LHCN-M2 (cell line): ENCODE data around the genes MFSD4A and SLC26A9.

DNA sequence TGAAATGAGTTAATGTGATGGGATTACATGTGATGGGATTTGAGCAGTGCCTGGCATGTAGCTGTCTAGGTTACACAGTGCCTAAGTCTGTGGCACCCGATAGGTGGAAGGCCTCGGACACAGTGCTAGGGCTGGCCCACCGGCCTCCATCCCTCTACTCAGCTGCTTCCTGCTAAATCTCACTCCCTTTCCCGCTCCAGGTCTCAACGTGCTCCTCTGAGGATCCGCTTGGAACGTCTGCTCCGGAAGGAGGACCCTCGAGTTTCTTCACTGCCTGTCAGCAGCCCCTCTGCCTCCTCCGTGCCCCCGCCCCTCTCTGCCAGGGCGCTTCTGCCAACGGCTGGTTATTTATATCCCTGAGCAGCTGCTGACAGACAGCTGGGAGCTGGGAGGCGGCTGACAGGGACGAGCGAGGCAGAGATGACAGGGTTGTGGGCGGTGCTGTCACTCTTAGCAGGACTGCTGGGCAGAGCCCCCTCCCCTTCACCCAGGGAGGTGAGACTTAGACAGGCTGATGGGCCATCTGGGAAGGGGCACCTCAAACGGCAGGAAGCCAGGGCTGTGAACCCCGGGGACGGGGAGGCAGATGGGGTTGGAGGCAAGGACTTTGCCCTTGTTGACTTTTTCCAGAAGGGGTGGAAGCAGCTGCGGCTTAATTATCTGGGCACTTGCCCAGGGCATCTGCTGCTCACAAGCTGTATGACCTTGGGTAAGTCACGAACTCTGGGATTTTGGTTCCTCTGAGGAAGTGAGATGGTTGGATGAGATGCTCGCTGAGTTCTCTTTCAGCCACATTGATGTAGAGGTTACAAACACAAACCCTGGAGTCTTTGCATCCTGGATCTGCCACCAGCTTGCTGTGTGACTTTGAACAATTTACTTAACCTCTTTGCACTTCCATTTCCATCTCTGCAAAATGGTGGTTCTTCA is 26.7 kb upstream of the LRRN2 start:
- RAMPAGE, long total RNA = no peak

- RAMPAGE, long total RNA = no peak
Measured at GRCh38 chr1:204751869-204752315, 66.4 kb upstream of the LRRN2 start.

DNA sequence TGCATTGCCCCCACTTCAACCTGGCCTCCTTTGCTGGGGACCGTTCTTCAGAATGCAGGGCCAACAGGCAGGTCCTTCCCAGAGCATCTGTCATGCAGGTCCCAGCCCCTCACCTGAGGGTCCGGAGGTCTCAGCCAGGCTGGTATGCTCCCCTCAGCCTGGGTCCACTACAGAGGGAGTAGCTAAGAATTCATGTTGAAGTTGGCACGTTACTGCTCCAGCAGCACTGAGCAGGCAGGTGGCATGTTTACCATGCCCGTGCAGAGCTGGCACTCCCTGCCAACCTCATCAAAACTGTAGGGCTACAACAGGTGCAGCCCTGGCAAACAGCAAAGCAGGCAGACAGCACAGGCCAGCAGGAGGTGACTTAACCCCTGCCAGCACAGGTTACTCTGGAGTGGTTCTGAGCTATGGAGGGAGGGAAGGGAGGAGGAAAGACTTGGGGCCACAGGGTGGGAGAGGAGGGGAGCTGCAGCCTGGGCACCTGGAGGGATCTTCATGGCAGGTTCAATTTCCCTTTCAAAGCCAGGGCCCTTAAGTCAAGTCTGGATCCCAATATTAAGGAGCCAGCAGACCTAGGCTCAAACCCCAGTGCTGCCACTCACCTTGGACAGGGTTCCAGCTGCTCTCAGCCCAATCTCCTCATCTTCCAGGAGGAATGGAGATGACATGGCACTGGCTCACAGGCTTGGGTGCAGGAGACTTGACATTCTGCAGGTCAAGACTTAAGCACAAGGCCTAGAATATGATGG is 46.3 kb downstream of the NUAK2 start:
- RAMPAGE, long total RNA = no peak

- RAMPAGE, long total RNA = no peak
Measured at GRCh38 chr1:205285280-205286098, 36.1 kb downstream of the NUAK2 start.

DNA sequence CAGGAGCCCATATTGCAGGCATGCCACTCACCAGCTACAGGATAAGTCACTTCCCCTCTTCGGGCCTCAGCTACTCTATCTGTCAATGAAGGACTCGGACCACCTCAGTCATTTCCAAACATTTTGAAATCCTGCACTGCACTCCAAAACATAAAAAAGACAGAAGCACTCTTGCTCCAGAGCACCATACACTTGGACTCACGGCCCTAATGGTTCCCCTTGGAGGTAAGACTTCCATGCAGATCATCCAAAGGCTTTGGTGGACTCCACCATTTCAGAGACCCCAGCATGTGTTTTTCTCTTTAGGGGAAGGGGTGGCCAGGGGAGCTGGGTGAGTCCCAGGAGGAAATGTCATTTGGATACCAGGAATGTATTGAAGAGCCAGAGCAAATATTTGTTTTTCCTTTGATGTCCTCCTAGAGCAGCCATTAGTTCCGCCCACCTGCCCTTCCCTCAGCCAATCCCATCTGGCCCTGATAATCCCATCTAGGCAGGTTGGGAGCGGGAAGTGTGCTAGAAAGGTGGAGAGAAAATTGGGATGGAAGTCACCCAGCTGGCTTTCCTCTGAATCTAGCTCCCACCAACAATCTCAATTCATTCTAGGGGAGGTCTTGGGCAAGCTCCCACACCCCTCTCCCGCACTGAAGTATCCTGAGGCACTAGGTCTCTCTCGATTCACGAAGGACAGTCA is 3.0 kb downstream of the NUAK2 start:
- RAMPAGE, long total RNA = no peak

- RAMPAGE, long total RNA = no peak
Measured at GRCh38 chr1:205440514-205441610, 15.0 kb downstream of the BLACAT1 start.

- RAMPAGE, long total RNA = no peak
Measured at GRCh38 chr1:205451109-205451758, 4.6 kb downstream of the BLACAT1 start.

GRCh38 chr1:205474003-205474241 is 18.1 kb upstream of the BLACAT1 start:
- RAMPAGE, long total RNA = no peak

DNA sequence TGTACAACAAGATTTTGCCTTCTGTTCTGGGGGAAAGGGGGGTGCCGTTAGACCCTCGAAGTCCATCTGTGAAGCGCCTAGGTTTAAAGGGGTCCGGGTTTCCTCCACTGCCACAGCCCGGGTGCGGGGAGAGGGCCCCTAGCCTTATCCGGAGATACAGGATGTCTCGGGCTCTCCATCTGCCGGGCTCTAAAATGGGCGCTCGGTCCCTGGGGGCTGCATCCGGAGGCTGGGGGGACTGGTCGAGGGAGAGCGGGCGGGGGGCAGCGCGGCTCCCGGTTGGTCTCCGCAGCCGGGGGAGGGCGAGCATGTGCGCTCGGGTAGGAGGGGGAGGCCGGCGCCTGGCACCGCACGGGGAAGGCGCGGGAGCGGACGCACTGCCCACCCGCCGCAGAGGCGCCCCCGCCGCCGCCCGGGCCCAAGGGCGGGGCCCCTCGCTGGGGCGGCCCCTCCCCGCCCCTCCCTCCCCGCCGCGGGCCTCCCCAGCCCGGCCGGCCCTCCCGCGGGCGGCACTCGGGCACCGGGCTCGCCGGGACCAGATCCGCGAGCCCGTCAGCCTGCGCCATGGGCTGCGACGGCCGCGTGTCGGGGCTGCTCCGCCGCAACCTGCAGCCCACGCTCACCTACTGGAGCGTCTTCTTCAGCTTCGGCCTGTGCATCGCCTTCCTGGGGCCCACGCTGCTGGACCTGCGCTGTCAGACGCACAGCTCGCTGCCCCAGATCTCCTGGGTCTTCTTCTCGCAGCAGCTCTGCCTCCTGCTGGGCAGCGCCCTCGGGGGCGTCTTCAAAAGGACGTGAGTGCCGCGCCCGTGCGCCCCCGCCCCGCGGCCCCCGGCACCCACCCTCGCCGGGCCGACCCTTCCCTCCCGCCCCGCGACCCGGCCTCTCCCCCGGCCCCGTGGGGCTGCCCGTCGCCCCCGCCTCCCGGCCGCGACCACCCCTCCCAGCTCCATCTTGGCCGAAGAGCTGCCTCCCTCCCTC is at the start of gene MFSD4A:
MFSD4A (plus strand) TSS at position 509 of the 981 bp plus-strand sequence.
- RAMPAGE, long total RNA = no peak

GRCh38 chr1:205598691-205599131 is 29.9 kb downstream of the MFSD4A start:
- RAMPAGE, long total RNA = no peak

DNA sequence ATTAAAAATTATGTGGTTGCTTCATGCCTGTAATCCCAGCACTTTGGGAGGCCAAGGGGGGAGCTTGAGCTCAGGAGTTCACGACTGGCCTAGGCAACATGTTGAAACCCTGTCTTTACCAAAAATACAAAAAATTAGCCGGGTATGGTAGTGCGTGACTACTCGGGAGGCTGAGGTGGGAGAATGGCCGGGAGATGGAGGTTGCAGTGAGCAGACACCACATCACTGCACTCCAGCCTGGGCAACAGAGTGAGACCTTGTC is 2.1 kb downstream of the ELK4 start:
- RAMPAGE, long total RNA = no peak

- RAMPAGE, long total RNA = no peak
Measured at GRCh38 chr1:205719246-205720193, 30.5 kb downstream of the NUCKS1 start.

DNA sequence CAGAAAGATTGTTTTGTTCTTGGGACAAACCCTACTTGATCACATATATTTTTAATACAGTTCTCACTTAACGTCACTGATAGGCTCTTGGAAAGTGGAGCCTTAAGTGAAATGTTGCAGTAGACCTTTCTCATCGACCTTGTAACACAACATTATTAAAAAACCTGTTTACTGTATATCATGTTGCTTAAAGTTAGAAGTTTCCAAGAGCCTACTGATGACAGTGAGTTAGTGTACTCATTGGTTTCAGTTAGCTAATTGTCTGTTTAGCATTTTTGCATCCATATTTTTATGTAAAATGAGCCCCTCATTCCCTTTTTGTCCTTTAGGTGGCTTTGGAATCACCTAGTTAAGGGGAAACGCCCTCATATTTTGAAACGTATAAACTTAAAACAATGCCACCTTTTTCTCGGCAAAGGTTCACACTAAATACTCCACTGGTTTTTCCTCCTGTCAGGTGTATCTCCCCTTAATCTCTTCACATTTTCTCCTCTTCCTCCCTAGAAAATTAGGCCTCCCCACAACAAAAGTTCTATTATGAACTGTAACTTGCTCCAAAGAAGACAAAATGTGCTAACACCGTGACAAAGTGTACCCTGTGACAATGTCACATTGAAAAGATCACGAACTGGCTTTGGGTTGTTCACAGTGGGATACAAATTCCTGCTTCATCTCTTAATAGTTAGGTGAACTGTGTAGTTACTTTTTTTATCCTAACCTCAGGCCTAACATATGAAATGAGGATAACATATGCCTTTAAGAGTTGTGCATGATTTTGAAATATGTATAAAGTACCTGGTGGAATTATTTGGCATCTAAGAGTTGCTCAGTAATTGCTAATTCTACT is 6.2 kb downstream of the NUCKS1 start:
- RAMPAGE, long total RNA = no peak

DNA sequence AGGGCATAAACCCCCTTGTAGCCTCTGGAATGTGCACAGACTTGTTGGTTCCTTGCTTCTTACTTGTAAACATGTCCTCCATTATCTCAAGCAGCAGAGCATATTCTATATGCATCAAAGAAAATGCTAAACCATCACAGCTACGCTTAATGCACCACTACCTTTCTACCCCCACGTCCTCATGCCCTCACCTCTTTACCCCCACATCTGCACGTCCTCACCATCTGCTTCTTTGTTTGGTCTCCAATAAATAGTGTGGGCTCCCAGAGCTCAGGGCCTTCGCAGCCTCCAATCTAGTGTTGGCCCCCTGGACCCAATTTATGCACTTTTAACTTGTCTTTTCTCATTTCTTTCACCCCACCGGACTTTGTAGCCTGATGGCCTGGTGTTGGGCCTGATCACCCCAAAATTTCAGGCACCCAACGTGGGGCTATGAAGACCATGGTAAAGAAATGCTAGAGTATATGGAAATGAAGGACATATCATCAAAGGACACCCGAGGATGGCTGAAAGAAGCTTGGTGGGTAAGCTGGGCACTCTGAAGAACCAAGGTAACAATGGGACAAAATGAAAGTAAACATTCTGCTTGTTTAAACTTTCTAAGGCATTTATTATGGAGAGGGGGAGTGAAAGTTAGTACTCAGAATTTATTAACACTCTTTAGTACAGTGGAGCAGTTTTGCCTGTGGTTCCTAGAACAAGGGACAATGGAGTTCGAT is 8.0 kb upstream of the PM20D1 start:
- RAMPAGE, long total RNA = no peak

DNA sequence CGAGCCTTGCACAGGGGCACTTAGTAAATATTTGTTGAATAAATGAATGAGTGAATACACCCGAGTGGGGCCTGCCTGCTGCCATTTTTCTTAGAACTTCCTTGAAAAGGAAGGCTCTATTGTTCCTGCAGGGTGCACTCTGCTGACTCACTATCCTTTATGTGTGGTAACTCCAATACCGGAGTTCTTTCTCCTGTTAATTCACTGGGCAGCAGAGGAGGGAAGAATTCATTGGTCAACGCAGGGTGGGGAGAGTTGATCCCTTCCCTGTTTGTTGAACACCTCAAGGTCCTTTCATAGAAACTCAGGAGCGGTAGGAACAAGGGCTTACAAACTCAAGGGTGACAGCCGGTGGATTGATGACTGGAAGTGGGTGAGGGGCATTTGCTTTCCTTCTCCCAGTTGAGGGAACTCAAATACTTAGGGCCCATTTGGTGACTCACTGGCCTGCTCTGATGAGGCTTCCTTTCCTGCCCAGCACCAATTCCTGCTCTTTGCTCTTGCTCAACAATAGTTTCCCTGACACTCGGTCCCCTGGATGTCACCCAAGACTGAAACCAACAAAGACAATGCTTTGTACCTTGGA is 9.6 kb downstream of the SLC26A9 start:
- RAMPAGE, long total RNA = no peak

DNA sequence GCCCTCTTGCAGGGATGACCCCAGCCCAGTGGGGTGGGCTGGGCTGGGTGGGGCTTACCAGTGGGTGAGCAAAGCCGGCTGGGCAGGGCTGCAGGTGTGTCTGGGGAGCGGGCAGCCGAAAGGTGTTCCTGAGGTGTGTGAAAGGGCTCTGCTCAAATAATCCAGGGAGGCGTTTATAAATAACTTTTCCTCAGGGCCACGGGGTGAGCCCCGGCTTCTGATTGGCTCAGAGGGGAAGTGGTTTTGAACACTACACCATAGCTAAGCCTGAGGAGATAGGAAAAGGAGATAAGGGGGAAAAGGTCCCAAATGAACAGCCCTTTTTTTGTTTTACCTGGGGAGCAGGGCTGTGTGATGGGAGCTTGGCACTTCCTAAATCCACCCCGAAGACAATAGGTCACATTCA is at the start of gene SLC26A9:
SLC26A9 (minus strand) TSS at position 150 of the 406 bp plus-strand sequence.
- RAMPAGE, long total RNA = no peak

GRCh38 chr1:205947022-205947376 is 3.7 kb upstream of the SLC26A9 start:
- RAMPAGE, long total RNA = no peak

DNA sequence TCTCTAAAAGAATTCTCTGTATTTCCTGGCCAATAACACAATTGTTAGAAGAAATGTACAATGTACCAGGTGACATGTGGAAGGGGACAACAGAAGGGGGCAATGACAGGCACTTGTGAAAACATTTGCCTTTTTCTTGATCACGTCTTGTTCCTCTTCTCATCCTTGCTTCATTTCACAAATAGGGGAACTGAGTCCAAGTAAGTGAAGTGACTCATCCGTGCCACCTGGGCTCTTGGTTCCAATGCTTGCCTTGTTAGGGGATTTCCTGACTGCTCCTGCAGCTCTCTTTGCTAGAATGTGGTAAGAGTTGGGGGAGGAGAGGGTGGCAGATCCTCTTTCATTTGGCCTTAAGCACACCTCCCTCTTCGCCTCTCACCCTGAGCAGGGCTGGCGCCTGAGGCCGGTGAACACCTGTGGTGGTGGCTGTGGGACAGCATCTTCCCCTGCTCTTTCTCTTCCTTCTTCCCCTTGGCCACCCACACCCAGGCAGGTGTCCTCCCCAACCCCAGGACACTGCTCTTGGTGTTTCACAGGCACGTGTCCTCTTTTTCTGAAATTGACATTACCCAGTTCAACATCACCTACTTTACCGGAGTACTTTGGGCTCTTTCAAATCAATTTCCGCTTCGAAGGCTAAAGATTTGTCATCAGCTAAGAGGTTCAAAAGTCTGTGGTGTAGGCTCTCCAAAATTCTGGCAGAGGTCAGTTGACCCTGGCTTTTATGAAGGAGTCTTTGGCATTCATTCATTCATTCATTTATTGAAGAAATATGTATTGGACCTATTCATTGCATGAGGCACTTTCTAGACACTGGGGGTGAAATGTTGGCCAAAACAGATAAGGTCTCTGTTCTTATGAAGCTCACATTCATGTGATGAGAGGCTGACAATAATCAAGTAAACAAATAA is 2.1 kb upstream of the RHEX start:
- RAMPAGE, long total RNA = no peak

GRCh38 chr1:206458068-206459141 is 11.9 kb upstream of the IKBKE start:
- RAMPAGE, long total RNA = no peak

DNA sequence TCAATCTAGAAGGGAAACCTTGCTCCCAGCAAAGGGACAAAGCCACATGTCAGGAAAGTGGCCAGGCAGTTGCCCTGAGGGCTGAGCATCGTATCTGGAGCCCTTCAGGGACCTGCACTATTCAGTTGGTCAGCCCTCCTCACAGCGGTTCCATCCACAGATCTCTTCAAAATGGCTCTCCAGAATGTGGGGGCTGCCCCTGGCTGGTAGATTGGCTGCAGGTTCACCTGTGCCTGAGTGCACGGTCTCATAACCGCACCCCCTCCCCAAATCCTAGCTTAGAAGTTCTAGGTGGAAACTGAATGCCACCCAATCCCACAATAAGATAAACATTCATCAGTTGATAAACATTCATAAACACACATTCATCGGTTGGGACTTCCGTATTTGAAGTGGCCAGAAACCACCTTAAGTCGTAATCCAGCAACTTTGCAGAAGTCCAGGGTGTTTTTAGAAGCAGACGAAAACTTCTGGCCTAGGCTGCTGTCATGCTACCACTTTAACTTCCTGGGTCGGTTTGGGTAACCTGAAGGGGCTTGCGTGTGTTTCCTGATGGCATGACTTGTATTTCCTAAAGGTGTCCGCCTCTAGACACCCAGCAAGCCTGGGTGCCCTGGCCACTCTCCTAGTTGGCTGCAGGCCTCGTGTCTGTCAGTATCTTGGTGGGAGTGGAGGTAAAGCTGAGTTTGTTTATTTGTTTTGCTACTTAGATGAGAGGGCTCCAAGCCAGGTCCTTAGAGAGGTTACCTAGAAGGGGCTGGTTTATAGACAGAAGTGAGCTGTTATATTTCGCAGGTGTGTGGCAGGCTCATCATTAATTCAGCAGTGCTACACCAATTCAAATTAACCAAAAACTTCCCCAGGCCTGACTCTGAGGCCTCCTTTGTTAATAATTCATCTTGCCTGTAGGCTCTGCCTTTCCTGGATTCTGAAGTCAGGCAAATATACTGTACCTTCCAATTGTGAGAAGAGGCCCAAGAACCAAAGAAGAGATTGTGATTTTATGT is 50.7 kb downstream of the RASSF5 start:
- RAMPAGE, long total RNA = no peak